Breast epithelium (tissue), 2 donors: ENCODE measurements around the gene PHF19.

DNA sequence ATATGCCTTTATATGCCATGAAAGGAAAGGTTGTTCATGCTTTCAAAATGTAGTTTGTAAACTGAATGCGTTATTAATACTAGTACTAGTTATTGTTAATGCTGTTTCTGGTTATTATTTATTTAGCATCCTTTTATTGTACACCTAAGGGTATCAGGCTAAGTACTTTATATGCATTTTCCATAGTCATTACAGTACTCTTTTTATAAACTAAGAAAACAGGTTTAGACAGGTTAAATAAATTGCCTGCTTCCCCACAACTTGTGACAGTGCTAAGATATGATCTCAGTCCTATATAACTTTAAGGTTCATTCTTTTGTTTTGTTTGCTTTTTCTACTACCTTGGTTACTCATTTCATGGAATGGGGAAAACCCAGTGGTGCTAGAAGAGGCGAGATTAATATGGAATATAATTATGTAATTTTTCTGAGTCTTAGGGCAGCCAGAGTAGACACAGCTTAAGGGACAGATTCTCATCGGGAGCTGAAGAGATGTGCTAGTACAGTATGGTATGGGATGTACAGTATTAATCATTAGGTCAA, 6.0 kb downstream of the TRIM32 start:
- PRO-cap, result no peak
- RAMPAGE, long total RNA, 2 experiments, result no peak in any of the 2 experiments

DNA sequence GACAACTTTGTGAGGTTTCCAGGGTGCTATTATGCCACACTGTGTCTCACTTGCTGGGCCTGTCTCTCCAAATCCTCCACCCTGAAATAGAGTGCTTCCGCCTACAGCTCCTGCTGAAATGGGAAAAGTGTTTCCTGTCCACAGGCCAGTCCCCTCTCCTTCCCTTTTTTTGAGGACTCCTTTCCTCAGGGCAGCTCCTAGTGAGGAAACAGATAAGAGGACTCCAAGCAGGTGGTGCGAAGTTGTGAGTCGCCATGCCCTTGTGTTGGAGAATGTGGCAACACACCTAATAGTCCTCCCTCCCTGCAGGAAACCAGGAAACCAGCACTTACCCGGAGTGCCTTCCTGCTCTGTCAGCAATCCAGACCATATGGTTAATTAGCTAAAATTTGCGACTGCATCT, 69.8 kb downstream of the TRIM32 start:
- PRO-cap, result no peak
- RAMPAGE, long total RNA, 2 experiments, result no peak in any of the 2 experiments

DNA sequence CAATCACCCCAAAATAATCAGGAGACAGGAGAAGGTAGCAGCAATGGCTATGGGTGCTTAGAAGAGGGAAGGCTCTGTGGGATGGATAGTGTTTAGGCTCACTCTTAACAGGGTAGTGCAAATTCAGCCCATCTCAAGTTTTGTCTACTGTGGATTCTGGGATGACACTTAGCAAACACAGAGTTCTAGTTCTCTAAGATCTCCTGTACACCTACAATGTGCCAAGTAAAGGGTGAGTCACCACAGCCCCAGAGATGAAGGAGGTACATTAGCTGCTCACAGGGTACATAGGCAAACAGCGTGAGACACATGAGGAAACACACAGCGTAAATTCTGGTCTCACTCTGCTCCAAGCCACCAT, 9.0 kb downstream of the ASTN2 start:
- PRO-cap, result no peak
- RAMPAGE, long total RNA, 2 experiments, result no peak in any of the 2 experiments

- PRO-cap, result no peak
- RAMPAGE, long total RNA, 2 experiments, result no peak in any of the 2 experiments
Observed at GRCh38 chr9:118929405-118929666, 439.9 kb downstream of the BRINP1 start.

DNA sequence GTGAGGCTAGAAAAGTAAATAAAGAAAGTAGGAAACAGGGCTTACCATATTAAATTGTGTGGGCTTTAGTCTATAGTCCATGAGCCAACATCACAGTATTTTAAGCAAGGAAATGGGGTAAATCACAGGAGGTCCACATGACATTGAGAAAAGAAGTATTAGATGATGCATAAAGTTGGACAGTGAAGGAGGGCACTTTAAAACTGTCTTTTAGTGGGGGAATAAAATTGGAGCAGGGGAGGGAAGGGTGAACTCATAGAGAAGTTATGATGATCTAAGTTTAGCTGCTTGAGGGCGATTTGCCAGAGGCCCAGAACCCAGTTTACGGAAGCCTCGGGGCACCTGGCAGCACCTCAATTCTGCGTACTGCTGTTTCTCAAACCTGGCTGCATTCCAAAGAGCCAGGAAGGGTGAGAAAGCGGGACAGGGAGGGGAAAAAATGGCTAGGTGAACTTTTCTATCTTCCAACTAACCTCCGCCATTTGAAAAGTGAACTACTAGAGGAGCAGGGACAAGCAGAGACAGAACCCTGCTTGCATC, 316.9 kb downstream of the BRINP1 start:
- PRO-cap, result no peak
- RAMPAGE, long total RNA, 2 experiments, result no peak in any of the 2 experiments

GRCh38 chr9:119963679-119964322, 594.6 kb upstream of the BRINP1 start:
- PRO-cap, result no peak
- RAMPAGE, long total RNA, 2 experiments, result no peak in any of the 2 experiments

DNA sequence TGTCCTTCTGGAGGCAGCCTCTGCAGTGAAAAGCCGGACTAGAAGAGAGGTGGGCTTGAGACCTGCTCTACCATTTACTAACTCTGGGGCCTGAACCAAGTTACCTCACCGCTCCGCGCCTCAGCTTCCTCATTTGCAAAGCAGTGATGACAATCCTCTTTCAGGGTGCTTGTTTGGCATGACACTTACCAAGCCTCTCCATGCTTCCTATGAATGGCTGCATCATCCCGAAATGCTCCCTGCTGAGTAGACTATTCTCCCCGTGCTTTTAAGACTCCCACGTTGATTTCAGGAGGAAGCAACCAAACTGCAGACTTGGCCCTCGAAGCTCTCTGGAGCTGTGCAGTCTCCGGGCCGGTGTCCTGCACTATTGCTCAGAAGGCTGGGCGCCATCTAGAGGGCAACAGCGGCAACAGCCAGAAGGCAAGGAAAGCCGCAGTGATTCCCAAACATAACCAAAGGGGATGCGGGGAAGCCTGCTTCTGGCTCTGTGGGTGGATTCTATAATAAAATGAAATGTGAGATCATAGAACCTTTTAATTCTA, 599.7 kb upstream of the BRINP1 start:
- PRO-cap, result no peak
- RAMPAGE, long total RNA, 2 experiments, result no peak in any of the 2 experiments

- PRO-cap, result no peak
- RAMPAGE, long total RNA, 2 experiments, result no peak in any of the 2 experiments
Observed at GRCh38 chr9:120345014-120345213, 235.1 kb downstream of the CDK5RAP2 start.

DNA sequence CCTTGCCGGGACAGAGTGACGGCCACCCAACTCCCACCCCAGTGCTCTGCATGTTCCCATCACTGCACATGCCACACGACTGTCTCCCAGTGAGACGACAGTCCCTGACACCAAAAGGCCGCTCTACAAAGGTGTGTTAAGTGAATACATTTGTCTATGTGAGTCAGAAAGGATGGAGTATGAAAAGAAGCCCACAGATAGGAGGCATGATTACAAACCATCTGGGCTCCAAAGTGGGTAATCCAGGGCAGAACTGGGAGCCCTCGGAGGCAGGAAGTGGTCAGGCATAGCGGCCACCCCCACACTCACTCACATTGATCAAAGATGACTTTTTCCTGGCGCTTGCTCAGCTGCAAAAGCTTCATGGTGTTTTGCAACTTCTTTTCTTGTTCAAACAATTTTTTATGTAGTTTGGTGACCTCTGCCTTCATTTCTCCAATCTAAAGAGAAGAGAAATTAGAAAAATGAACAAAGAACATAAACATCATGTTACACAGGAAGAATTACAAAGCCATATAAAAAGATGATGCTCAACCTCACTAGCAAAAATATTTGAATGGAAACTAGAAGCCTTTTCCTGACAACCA, 185.7 kb downstream of the CDK5RAP2 start:
- PRO-cap, result no peak
- RAMPAGE, long total RNA, 2 experiments, result no peak in any of the 2 experiments

GRCh38 chr9:120536108-120536767, 43.7 kb downstream of the CDK5RAP2 start:
- PRO-cap, result no peak
- RAMPAGE, long total RNA, 2 experiments, result start-site peak on the minus strand in 1 of 2 experiments, at chr9:120536329-120536528 at its widest, 27 reads per replicate

GRCh38 chr9:120876906-120877818, at the start of gene PHF19:
Gene PHF19, minus strand, starts transcription at chr9:120877188.
- PRO-cap, result unidirectional peak, minus-strand start at chr9:120877127; unidirectional peak, minus-strand start at chr9:120877335; bidirectional peak, plus-strand start at chr9:120877393, minus-strand start at chr9:120877335; unidirectional peak, minus-strand start at chr9:120877420; unidirectional peak, minus-strand start at chr9:120877578
- RAMPAGE, long total RNA, 2 experiments, result start-site peak on the minus strand in 1 of 2 experiments, at chr9:120877116-120877227 at its widest, 33 reads per replicate

GRCh38 chr9:120878081-120878970, 1.3 kb upstream of the PHF19 start:
- PRO-cap, result no peak
- RAMPAGE, long total RNA, 2 experiments, result no peak in any of the 2 experiments

- PRO-cap, result no peak
- RAMPAGE, long total RNA, 2 experiments, result no peak in any of the 2 experiments
Observed at GRCh38 chr9:120893449-120893940, 16.5 kb upstream of the PHF19 start.

GRCh38 chr9:120896929-120897644, 20.1 kb upstream of the PHF19 start:
- PRO-cap, result no peak
- RAMPAGE, long total RNA, 2 experiments, result no peak in any of the 2 experiments

DNA sequence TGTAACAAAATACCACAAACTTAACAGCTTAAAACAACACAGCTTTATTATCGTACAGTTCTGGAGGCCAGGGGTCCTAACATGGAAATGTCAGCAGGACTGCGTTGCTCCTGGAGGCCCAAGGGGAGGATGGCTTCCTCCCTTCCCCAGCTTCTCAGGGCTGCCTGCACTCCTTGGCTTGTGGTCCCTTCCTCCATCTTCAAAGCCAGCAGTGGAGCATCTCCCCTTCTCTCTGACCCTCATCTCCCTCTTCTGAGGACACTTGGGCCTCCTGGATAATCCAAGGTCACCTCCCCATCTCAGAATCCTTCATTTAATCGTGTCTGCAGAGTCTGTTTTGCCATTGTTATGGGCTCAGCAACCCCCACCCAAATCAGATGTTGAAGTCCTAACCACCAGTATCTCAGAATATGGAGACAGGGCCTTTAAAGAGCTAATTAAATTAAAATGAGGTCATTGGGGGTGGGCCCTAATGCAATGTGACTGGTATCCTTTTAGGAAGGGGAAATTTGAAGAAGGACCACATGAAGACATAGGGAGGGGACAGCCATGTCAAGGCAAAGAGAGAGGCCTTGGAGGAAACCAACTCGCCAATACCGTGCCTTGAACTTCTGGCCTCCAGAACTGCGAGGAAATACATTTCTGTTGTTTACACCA, 9.0 kb downstream of the TRAF1 start:
- PRO-cap, result no peak
- RAMPAGE, long total RNA, 2 experiments, result no peak in any of the 2 experiments

- PRO-cap, result no peak
- RAMPAGE, long total RNA, 2 experiments, result no peak in any of the 2 experiments
Observed at GRCh38 chr9:120927423-120927818, 825 bp upstream of the TRAF1 start.

GRCh38 chr9:121133113-121133820, 58.5 kb downstream of the CNTRL start:
- PRO-cap, result no peak
- RAMPAGE, long total RNA, 2 experiments, result no peak in any of the 2 experiments

DNA sequence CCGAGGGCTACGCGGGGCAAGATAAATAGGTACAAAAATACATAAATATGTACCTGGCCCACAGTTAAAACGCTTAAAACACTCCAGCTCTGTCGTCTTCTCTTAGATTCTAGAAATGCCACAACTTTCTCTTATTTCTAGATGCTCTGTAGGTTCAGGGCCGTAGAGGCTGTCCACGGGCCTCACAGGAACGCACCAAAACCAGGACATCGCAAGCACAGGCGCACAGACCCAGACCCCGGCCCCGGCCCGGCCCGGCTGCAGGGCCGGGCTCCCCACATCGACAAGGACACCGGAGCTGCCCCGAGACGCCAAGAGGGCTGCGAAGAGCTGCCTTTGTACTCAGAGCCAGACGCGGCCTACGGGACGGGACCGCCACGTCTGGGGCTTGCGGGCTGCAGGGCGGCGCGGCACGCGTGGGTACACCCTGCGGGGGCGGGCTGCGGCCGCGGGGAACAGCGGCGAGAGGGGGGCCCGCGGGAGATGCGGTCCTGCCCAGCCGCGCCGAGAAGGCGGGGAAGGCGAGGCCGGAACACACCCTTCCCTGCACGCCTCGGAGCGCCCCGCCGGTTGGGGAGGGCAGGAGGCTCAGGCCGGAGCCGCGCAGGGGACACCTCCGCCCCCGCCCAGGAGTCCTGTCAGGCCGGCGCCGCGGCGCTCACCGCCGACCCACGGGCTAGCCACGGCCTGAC, 700 bp downstream of the RAB14 start:
- PRO-cap, result no peak
- RAMPAGE, long total RNA, 2 experiments, result no peak in any of the 2 experiments

- PRO-cap, result no peak
- RAMPAGE, long total RNA, 2 experiments, result no peak in any of the 2 experiments
Observed at GRCh38 chr9:121281497-121282552, 13.9 kb downstream of the GSN start.

GRCh38 chr9:121303953-121304356, 36.0 kb downstream of the GSN start:
- PRO-cap, result no peak
- RAMPAGE, long total RNA, 2 experiments, result no peak in any of the 2 experiments